Mesangial cell (primary cell): ENCODE data around the genes TAS2R39, OR6B1 and OR2A2.

- RAMPAGE, long total RNA = no peak
Measured at GRCh38 chr7:142803398-142803764, 32.6 kb downstream of the PRSS2 start.

- RAMPAGE, long total RNA = no peak
Measured at GRCh38 chr7:142804455-142805481, 34.0 kb downstream of the PRSS2 start.

DNA sequence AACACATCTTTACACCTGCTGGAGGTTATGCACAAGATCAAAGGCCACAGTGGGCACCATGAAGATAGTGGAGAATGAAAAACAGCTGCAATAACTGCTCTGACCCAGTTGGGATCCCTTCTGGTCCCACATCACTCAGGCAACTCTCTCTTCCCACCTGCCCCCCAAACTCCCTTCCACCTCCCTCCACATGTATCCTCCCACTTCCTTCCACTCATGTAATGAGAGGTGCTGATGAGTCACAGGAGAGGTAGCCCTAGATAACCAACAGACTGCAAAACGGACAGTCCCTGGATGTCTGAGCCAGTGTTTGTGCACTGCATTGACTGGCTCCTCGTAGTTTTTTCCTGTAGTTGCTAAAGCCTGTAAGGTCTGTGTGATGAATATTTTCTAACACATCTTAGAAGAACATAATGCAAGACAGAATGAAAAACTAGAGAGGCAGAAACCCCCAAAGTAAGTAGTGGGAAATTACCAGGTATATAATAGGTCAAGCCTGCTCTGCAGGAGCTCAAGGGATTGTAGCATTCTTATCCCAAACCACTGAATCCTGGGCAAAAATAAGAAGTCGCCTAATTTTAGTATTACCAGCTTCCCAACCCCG is 38.5 kb downstream of the PRSS2 start:
- RAMPAGE, long total RNA = no peak

GRCh38 chr7:143183139-143183470 is at the start of gene TAS2R39:
Gene TAS2R39, plus strand, starts transcription at chr7:143183419.
- RAMPAGE, long total RNA = no peak

DNA sequence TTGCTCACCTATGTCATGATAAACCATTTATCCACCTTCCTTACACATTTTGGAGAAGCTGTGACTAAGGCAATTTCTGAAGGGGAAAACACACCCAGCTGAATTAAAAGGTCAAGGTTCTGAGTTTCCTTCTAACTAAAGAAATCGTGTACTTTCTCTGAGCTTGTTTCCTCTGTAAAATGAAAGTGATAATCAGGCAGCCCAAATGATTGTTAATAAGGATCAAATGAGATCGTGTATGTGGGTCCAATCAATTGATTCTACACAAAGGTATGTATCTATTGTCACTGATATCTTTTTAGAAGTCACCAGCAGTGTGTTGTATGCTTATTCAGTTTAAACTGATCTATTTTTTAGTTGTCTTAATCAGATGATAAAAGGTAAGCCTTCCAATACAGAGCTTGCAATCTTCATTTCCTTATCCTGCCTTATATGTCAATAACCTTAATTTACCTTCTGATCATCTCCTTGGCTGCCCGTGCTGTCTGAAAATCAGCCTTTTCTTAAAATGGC is 4.9 kb upstream of the TMEM139 start:
- RAMPAGE, long total RNA = no peak

GRCh38 chr7:143299130-143300248 is 11.3 kb downstream of the CASP2 start:
- RAMPAGE, long total RNA = no peak

- RAMPAGE, long total RNA = no peak
Measured at GRCh38 chr7:143361133-143361582, 1.4 kb downstream of the FAM131B start.

- RAMPAGE, long total RNA = no peak
Measured at GRCh38 chr7:143371905-143372642, 9.1 kb upstream of the ZYX start.

- RAMPAGE, long total RNA = no peak
Measured at GRCh38 chr7:143384937-143385356, 3.8 kb downstream of the ZYX start.

DNA sequence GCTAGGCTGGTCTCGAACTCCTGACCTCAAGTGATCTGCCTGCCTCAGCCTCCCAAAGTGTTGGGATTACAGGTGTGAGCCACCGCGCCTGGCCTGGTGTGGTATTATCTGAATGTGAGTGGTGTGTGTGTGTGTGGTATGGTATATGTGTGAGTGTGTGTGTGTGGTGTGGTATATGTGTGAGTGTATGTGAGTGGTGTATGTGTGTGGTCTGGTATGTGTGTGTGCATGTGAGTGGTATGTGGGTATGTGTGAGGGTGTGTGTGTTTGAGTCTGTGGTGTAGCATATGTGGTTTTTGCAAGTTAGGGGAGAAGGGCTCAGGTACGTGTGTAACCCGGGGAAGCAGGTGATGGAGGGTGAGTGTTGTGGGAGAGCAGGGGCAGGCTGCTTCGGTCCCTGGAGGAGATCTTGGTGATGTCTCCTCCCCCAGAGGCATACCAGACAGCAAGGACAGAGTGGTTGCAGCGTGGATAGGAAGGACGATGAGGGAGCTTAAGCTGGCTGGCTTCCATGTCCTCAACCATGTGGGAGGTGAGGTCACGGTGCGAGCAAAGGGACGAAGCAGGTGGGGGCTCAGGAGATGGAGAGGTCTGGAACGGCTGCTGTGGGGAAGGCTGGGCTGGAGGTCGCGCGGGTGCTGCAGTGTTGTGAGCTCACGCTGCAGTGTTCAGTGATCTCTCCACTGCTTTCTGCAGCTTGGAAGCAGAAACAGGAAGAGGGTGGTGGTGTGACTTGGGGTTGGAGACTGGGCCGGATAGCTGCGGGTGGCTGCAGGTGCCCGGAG is 4.9 kb downstream of the ZYX start:
- RAMPAGE, long total RNA = no peak

GRCh38 chr7:143393380-143393846 is 12.3 kb downstream of the ZYX start:
- RAMPAGE, long total RNA = no peak

DNA sequence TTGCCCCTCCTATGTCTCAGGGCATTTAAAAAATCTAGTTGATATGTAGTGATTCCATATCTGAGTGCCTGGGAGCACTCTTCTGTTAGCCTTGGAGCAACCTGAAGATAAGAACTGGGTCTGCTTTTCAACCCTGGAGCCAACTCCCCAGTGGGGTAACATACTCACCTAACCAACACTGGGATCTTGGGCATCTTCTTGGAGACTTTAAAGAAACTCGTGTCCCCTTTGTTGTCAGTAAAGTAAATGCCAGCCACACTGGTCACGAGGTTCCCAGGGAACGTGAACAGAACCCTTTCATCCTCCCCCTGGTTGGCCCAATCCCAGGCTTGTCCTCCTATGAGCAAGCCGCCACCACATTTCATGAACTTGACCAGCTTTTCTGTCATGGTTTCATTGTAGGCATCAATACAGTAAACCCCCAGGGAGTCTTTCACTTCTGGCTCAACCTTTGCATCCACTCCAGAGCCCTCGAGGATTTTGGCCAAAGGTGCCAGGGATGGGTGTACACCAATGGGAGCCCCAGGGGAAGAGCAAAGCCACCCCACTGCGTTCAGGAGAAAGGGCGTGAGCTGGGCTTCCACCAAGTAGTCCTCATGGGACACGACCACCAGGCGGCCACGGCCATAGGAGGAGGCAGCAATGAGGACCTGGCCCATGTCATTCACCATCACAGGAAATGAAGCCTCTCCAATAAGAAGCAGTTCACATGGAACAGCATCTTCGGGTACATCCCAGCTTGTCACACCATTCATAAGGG is 26.0 kb downstream of the TCAF1 start:
- RAMPAGE, long total RNA = no peak

DNA sequence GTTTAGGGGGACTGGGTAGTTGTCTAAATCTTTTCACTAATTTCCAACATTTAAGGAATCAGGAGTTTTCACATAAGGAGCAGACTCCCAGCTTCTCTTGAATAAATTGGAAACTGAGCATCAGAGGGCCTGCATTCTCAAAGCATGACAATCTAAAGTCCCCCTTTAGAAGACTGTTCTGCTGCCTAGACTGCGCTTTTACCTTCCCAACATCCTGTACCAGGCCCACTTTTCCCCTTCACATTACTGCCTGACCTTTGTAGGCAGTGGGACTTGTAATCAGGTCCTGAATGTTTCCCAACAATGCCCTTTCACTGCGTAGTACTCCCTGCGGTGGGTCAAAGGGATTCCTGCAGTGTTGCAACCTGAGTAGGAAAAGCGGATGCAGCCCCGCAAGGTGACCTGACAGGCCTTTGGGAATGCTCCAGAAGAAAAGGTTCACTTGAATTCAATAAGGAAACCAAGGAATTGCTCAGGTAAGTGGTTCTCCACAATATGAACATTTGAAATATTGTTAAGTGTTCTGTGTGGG is 4.9 kb upstream of the TCAF1 start:
- RAMPAGE, long total RNA = no peak

DNA sequence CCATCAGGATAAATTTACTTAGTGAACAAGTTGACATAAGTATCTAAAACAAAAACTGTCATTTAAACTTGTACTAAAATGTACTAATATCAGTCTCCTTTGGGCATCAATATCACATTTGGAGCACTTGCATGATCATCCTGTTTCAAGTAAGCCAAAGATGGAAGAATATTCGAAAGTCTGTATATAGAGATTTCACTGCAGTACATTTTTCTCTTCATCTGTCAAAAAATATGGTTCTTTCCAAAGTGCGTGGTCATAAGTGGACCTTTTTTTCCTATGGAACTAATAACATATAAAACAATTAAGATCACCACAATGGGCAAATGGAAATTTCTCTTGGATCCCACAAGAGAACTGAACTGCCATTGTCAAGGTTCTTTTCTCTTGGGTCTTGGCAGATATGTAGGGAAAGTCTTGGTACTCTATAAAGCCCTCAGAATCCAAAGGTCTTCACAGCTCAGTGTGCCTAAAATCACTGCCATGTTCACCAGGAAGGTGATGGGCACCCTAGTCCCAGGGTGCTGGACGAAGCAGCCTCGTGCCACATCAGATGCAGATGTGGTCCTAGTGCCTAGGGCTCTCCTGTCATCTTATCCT is at the start of gene OR6B1:
OR6B1 (plus strand) TSS at position 446 of the 600 bp plus-strand sequence.
- RAMPAGE, long total RNA = no peak

DNA sequence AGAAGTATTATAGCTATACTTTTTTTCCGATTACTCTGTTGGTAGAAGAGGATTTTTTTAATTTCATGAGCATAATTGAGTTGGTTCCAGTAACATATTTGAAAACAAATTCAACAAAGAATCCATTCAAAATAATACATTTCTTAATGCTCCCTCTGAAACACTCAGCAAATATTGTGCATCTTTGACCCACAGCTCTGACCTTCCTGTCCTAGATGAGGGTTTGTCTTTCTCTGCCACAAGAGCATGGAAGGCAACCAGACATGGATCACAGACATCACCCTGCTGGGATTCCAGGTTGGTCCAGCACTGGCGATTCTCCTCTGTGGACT is at the start of gene OR2A2:
OR2A2 (plus strand) TSS at position 247 of the 332 bp plus-strand sequence.
- RAMPAGE, long total RNA = no peak

DNA sequence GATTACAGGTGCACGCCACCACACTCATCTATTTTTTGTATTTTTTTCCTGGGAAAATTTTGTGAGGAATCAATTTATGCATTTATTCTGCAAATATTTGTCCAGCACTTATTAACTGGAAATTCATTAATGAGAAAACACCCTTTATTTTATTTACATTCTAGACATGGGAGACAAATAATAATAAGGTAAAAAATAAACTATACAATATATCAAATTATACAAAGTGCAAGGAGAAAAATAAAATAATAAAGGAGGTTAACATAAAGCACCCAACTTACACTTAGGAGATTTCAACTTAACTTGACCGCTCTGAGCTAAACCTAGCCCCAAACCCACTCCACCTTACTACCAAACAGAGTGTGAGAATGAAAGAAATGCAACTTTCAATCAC is 119.5 kb upstream of the CNTNAP2 start:
- RAMPAGE, long total RNA = no peak

DNA sequence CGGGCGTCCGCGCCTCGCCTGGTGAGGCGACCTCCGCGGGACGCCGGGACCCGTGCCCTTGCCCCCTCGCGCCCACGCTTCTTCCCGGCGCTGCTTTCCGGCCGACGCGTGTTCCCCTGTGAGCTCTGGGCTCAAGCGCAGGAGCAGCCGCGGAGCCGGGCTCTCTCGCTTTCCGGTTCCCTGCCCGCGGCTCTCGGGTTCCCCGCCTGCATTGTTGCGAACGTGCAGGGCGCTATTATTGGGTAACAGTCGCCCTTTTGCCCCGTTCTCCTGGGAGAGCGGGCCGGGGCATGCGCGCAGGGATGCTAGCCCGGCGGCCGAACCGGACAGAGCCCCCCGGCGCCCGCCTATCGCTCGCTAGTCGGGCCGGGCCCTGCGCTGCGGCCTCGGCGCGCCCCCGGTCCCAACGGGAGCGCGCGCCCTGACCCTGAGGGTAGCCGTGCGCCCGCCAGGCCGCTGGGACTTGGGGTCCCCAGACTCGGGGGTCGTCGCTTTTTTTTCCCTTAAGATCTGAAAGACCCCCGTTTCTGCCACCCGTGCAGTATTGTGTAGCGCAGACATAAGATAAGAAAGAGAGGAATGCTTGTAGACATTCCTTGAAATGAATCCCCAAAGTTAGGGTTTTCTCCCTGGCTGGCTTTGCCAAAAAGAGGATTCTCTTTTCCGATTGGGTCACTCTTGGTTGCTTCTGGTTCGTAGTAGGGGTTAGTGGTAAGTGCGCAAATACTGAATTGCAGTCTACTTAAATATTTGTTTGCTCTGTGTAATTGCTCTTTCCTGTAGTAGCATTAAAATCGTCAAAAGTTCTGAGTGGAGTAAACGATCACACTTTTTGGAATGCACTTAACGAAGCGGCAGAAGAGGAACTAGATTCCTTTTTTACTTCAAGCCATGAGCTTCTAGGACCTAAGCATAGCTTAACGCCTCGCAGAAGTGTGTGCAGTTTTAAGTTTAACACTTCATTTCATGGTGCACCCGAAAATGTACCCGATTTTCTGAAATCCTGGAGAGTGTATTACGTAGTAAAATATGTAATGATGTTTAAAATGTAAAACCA is 1.0 kb downstream of the CUL1 start:
- RAMPAGE, long total RNA = no peak

DNA sequence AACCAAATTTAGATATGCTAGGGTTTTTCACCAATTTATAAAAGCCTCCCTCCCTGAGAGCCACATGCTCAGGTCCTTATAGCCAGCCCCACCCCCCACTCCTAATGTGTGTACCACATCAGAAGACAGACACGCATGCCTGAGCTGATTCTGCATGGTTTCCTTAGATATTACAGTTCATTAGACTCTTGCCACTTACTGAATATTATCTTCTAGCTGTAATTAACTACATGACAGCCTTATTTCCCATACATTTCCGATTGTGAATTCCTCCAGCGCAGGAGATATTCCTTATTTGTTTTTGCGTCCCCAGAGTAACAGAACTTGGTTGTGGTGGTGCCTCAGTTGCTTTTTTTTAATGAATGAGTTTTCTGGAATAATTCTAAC is 2.1 kb downstream of the CUL1 start:
- RAMPAGE, long total RNA = no peak

DNA sequence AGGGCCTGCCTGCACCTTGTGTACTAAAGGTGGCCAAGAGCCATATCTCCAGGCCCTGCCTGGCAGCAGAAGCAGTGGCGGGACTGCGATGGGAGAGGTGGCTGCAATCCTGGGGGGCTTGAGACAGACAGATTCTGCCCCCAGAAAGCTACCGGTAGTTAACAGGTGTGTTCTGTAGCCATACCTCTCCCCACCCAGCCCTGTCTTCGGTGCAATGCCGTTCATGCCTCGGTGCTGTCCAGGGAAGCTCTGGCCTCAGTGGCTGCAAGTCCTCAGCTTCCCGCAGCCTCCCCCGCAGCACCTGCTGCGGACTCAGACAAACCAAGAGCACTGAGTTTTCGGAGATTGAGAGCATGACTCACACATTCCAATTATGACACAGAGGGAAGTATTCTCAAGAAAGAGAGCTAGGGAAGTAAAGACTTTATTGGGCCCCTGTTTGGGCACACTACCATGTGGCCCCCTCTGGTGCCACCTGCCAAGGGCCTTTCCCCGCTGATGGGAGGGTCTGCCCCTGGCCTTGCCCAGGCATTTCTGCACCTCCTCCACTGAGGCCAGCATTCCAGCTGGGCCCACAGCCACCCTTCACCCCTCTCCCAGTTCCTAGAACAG is 30.1 kb upstream of the EZH2 start:
- RAMPAGE, long total RNA = no peak

GRCh38 chr7:148954774-148955317 is 70.8 kb upstream of the EZH2 start:
- RAMPAGE, long total RNA = no peak